Cardiac atrium fibroblast (primary cell): ENCODE data around the genes PDXP, MICALL1 and SLC16A8.

GRCh38 chr22:37298424-37298815, 16.1 kb downstream of the CYTH4 start:
- RAMPAGE, long total RNA = no peak

GRCh38 chr22:37324368-37325327, 42.3 kb downstream of the CYTH4 start:
- RAMPAGE, long total RNA = no peak

GRCh38 chr22:37374642-37375094, 52.6 kb downstream of the ELFN2 start:
- RAMPAGE, long total RNA = no peak

DNA sequence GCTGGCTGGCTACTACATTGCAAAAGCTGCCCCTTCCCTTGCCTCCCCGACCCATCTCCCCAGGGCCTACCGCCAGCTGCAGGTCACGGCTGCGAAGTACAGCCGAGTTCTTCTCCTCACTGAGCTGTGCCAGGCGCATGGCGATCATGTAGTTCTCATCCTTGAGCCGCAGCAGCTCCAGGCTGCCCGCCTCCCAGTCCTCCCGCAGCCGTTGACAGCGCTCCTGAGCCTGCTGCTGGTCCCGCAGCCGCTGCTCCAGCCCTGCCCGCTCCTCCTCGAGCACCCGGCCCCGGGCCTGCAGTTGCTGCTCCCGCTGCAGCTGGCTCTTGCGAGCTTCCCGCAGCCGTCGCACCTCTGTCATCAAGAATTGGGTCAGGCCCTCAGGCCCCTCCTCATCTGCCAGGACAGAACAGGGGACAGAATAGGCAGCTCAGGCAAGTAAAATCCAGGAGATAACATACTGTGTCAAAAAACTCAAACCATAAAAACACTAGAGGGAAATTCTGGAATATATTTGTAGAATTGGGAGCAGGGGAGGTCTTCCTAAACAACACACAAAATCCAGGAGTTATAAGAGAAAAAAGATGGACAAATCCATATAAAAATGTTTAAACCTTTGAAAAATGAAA, 3.2 kb downstream of the CARD10 start:
- RAMPAGE, long total RNA = no peak

- RAMPAGE, long total RNA = no peak
Observed at GRCh38 chr22:37560601-37561508, 575 bp downstream of the CDC42EP1 start.

GRCh38 chr22:37598987-37599597, 9.5 kb upstream of the GGA1 start:
- RAMPAGE, long total RNA = no peak

GRCh38 chr22:37610557-37611768, 2.3 kb downstream of the GGA1 start:
- RAMPAGE, long total RNA = no peak

- RAMPAGE, long total RNA = no peak
Observed at GRCh38 chr22:37635066-37635434, 4.4 kb upstream of the SH3BP1 start.

DNA sequence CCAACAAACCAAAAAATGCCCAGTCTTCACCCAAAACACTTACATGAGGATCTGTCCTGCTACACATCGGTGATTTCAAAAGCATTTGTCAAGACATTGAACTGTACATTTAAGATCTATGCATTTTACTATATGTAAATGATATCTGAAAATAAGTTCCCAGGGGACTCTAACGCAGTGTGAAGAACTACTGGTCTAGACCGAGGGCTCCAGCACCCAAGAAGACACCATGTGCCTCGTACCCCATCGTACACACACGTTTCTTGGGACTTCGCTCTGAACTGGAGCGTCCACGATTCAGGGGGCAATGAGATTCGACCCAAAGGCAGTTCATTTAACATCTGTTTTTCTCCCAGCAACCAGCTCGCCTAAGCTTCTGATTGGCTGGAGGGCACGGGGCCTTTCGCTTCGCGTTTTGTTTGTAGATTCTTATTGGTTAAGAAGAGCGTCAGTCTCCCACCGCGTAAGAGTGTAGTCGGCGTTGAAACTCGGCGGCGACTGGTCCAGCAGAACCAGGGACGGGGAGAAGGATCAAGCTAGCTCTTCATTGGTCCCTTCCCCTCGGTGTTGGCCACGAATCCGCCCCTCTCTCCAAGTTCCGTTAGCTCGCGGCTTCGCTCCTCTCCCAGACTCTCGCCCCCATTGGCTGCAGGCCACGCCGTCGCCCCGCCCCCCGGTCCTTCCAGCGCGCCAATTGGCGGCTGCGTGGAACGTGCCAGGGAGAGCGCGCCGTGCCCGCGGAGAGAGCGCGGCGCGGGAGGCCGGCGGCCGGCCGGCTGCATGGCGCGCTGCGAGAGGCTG, at the start of gene PDXP:
Gene PDXP, plus strand, starts transcription at position 721 of the 801 bp plus-strand sequence.
- RAMPAGE, long total RNA = no peak

DNA sequence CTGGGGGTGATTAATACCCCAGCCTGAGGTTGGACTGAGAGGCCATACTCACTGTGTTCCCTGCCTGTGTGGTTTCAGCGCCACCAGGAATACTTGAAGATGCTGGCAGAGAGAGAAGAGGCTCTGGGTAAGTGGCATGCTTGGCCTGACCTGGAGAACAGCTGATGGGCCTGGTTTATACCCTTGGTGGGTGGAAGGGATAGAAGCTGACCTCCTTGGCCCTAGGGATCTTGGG, 2.0 kb downstream of the NOL12 start:
- RAMPAGE, long total RNA = no peak

GRCh38 chr22:37695351-37695862, 1.4 kb upstream of the TRIOBP start:
- RAMPAGE, long total RNA = no peak

DNA sequence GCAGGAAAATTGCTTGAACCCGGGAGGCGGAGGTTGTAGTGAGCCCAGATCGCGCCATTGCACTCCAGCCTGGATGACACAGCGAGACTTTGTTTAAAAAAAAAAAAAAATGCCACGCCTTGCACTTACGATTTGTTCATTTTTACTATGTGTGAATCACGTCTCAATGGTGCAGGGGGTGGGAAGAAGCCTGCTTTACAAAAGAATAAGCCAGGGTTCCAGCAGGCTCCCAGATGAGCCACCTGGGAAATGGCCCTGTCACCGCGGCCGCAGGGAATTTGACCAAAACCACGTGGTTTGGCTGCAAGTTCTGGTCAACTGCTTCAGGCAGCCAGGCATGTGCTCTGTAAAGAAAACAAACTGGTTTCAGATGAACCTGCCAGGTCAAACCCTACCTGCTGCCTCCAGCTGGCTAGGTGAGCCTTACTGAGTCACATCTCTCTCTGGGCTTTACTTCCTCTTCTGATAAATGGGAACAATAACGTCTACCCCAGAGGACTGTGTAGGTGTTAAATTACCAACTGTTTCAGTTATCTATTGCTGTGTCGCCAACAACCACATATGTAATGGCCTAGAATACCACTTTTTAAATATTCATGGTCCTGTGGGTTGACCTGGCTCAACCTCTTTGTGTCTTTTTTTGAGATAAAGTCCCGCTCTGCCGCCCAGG, 27.9 kb upstream of the H1-0 start:
- RAMPAGE, long total RNA = no peak

DNA sequence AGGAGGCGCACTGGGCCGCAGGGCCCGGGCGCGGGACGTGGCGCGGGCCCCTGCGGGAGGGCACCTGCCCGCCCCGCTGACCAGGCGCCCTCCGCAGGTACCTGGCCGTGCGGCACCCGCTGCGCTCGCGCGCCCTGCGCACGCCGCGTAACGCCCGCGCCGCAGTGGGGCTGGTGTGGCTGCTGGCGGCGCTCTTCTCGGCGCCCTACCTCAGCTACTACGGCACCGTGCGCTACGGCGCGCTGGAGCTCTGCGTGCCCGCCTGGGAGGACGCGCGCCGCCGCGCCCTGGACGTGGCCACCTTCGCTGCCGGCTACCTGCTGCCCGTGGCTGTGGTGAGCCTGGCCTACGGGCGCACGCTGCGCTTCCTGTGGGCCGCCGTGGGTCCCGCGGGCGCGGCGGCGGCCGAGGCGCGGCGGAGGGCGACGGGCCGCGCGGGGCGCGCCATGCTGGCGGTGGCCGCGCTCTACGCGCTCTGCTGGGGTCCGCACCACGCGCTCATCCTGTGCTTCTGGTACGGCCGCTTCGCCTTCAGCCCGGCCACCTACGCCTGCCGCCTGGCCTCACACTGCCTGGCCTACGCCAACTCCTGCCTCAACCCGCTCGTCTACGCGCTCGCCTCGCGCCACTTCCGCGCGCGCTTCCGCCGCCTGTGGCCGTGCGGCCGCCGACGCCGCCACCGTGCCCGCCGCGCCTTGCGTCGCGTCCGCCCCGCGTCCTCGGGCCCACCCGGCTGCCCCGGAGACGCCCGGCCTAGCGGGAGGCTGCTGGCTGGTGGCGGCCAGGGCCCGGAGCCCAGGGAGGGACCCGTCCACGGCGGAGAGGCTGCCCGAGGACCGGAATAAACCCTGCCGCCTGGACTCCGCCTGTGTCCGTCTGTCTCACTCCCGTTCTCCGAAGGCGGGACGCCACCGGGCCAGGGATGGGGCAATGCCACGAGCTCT, 1.7 kb downstream of the GALR3 start:
- RAMPAGE, long total RNA = no peak

- RAMPAGE, long total RNA = no peak
Observed at GRCh38 chr22:37905671-37906744, at the start of gene MICALL1. TSS of gene MICALL1 (plus strand) at chr22:37906297.

DNA sequence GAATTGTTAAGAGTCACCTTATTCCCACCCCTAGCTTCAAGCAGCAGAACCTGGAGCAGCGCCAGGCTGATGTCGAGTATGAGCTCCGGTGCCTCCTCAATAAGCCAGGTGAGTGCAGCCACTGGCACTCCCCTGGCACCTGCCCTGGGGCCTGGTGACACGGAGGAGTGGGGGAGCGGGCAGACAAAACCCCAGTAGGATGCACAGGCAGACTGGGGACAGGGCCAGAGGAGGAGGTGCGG, 20.5 kb downstream of the C22orf23 start:
- RAMPAGE, long total RNA = no peak

DNA sequence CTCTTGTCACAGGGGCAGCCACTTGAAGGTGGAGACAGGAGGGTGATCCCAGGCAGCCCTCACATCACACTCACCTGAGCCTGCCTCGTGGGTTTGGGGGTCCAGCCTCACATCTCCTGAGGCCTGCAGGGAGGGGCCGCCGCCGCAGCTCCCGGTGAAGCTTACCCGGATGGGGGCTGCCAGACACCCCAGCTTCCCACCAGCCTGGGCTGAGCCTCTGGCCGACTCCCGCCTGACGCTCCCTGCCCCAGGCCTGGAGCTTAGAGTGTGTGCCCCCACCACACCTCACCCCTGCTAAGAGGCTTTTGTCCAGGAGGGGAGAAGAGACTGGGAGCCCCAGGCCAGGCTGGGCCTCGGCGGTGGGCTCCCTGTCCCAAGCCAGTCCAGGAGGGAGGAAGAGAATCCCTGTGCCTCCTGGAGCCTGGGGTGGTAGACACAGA, at the start of gene SLC16A8:
Gene SLC16A8, minus strand, starts transcription at position 271 of the 440 bp plus-strand sequence.
- RAMPAGE, long total RNA = no peak

DNA sequence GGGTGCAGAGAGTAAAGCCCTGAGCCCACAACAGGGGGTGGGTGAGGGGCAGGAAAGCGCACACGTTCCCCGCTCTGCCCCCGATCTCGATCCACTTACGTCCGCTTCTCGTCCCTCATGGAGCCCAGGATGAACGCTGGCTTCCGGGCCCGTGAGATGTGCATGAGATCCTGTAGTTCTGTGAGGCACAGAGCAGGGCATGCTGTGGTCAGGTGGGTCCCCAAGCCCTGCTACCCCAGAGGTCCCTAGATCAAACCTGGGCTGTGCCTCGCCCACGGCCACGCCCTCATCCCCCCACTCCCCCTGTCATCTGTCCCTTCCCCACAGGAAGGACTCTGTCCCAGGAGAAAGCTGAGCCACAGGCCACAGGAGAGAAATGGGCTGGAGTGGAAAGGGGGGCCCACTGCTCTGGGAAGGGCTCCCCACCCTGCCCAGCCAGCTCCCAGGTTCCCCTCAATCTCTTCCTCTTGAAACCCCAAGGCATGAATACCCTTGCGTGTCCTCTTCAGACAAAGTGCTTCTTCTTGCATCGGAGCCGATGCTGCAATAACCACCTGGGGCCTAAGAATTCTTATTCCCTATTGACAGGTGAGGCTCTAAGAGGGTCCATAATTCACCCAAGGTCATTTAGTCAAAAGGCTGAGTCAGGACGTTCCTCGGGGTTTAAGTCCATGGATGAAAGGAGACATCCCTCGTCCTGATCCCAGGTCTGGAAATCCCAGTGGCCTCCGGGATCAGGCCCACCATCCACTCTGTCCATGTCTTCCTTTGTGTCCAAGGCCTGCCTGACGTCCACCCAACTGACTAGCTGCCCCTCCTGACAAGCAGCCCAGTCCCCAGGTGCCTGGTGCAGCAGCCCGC, 16.0 kb upstream of the BAIAP2L2 start:
- RAMPAGE, long total RNA = no peak

DNA sequence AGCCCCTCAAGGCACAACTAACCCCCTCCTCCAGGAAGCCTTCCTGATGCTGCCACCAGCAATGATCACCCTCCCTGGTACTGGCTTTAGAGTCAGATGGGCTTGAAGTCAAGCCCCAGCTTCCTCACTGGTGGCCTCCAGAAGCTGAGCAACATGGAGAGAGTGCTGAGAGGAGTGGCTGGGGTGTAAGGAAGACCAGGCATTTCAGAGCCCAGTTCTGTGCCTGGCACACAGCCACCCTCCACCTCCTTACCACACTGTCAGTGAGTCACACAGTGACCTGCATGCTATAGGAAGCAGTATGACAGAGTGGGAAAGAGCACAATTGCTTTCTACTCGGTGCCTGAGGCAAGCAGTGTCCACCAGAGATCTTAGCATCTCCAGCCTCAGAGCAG, 24.8 kb upstream of the BAIAP2L2 start:
- RAMPAGE, long total RNA = no peak

DNA sequence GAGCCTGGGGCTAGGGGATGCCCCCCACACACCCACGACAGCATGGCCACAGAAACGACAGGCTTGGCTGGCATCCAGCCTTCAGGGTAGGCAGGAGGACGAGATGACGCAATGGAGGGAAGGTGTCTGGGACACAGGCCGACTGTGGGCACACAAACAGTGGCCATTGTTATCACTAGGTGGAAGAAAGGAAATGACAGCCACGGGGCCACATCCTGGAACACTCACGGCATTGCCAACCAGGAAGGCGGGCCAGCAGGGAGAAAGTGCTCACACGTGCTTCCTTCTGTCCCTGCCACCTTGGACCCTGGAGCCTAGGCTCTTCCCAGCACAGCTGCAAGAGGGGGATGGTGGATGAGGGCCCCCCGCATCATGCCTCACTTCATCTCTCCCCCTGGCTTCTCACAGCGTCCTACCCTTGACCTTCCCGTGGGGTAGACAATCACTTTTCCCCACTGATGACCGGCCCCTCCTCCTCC, 8.7 kb downstream of the PLA2G6 start:
- RAMPAGE, long total RNA = no peak

- RAMPAGE, long total RNA = no peak
Observed at GRCh38 chr22:38205188-38205846, 3.5 kb downstream of the MAFF start.